Measurements from ENCODE around the genes ZNF454 and CBY3.

GRCh38 chr5:178284986-178285461 is 52.4 kb upstream of the PHYKPL start:
- PRO-cap: no peak

DNA sequence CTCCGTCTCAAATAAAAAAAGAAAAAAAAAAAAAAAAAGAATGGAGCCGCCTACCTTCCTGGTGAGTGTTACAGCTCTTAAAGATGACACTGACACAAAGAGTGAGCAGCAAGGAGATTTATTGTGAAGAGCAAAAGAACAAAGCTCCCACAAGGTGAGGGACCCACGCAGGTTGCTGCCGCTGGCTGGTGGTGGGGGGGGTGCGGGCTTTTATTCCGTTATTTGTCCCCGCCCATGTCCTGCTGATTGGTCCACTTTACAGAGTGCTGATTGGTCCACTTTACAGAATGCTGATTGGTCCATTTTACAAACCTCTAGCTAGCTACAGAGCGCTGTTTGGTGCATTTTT is 27.7 kb downstream of the COL23A1 start:
- PRO-cap: no peak

- PRO-cap: bidirectional peak, plus-strand start at chr5:178941223, minus-strand start at chr5:178941104
Observed at GRCh38 chr5:178940645-178941309, at the start of gene ZNF454. Gene ZNF454 (plus strand): TSS chr5:178941198.

GRCh38 chr5:179113133-179113743 is 53.1 kb downstream of the ZNF354C start:
- PRO-cap: no peak

GRCh38 chr5:179266706-179267431 is 78.4 kb downstream of the ADAMTS2 start:
- PRO-cap: no peak

- PRO-cap: no peak
Observed at GRCh38 chr5:179288292-179288429, 57.1 kb downstream of the ADAMTS2 start.

- PRO-cap: no peak
Observed at GRCh38 chr5:179288430-179288809, 56.8 kb downstream of the ADAMTS2 start.

DNA sequence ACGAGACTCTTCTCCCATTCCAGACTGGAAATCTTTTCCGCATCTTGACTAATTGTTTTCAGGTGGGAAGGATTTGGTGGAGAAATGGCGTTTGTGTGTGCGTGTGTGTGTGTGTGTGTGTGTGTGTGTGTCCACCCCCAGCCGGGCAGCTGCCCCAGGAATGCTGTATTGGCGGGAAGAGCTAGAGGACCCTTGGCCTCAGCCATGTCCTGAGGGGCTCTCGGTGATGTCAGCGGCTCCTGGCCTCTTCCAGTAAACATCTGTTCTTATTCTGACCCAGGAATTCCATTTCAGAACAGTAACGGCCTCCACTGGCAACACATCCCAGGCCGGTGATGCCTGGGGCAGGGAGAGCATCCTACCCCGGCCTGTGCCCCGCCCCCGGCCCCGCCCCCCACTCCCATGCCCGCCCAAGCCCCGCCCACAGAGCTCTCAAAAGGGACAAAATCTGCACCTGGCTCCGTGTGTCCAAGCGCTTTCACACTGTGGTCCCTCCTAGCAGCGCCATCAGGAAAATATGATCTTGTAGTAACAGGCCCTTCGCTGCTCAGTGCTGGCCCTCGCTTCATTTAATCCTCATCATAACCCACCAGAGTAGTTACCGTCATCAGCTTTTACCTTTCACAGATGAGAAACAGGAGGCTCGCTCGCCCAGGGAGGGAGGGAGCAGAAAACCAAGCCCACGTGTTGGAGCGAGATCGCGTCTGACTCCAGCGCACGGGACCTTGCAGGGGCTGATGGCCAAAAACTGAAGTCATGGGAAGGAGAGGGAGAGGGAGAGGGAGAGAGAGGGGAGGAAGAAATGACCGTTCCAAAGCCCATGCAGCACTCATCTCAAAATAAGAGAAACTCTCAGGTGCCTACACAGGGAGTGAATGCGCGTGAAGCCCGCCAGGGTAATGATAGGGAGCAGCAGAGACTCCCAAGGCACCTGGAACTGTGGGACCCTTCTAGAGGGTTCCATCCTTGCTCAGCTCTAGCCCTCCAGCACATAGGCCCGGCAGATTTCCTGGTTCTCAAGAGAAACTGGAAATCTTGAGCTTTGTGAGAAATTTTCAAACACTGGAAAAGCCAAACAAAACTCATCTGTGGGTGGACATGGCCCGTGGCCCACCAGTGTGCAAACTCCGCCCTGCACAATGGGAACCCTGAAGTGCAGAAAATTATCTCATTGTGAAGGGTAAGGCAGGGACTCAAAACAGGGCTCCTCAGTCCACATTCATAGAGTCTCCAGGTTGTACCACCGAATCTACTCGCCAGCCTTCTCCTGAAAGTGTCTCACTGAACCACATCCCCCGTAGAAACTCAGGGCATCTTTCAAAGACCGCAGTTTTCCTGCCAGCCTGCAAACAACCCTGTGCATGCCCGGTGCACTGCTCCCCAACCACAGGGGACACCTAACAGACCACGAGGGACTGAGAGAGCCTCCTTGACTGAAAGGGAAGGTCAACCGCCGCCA is 18.6 kb downstream of the ADAMTS2 start:
- PRO-cap: no peak

DNA sequence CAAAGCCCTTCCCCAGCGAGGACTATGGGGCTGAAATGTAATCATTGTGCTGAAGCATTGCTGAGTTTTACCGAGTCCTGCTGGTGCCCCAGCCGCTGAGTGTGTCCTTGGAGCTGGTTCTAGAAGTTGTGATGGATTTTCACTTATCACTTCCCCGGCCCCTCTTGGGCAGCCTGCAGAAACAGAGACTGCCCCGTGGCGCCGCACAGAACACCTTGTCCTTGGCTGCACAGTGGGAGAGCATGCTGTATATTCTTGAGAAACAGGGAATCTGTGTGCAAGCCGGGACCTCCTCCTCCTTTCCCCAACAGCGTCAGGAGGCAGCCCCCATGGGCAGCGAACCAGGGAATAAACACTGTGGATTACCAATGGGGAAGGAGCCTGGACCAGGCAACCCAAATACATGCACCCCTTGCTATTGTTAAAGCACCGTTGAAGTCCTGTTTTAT is 90.6 kb upstream of the RUFY1 start:
- PRO-cap: no peak

- PRO-cap: bidirectional peak, plus-strand start at chr5:179550842, minus-strand start at chr5:179550791
Observed at GRCh38 chr5:179550707-179551507, 553 bp downstream of the RUFY1 start.

- PRO-cap: no peak
Observed at GRCh38 chr5:179568494-179569751, 18.6 kb downstream of the RUFY1 start.

DNA sequence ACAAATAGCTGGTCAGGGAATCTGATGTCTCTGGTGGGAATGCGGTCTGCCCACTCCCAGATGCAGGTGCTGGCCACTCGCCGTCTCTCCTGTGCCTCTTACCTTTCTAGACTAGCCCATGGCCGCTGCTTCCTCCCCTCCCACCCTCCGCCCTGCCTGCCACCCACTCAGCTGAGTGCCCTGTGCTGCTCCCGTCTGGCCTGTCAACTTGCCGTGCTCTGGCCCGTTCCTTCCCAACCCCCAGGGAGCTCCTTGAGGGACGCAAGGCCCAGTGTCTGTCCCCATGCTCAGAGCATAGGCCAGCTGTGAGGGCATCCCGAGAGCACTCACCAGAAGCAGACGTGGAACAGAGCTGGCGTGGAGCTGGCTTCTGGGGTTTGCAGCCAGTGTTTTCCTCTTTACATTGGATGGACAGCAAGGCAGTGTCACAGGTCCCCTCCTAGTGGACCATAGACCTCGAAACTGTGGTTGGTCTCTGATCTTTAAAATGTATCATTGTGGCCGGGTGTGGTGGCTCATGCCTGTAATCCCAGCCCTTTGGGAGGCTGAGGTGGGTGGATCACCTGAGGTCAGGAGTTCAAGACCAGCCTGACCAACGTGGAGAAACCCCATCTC is 20.1 kb downstream of the HNRNPH1 start:
- PRO-cap: no peak

DNA sequence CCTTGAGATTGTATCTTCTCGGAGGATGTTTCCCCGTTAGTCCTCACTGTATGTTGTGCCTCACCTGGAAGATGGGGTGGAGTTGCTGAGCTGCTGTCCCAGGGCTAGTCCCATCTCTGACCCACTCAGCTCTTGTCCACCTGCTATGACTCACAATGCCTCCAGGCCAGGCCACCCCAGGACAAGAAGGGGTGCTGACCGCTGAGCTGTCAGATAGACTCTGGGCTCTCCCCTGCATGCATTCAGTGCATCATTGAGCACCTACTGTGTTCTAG is at the start of gene CBY3:
Gene CBY3, minus strand, starts transcription at position 106 of the 275 bp plus-strand sequence.
- PRO-cap: no peak

DNA sequence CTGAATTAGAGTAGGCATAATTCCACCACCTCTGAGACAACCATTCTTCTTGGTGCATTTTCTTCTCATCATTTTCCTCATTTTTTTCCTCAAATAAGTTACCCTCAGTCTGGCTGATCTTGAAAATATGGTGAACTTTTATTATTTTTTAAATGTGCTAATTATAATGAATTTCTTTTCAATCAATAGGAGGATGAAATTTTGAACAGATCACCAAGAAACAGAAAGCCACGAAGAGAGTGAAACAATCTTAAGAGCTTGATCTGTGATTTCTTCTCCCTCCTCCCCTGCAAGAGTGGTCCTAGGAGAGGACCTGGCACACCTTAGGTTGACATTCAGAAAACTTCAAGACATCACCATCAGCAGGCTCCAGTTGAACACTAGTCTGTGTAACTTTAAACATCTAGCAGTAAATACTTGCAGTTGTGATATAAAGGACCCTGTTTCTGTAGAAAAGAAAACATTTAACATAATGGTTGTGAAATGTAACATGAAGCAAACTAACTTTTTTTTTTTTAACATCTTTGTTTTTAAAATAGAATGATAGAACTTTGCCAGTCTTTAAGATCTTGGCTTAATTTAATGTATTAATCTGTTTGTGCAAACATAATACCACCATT is 4.1 kb upstream of the MAML1 start:
- PRO-cap: no peak

GRCh38 chr5:179795719-179796449 is 2.1 kb downstream of the LTC4S start:
- PRO-cap: bidirectional peak, plus-strand start at chr5:179796169, minus-strand start at chr5:179795985; bidirectional peak, plus-strand start at chr5:179796327, minus-strand start at chr5:179796236

DNA sequence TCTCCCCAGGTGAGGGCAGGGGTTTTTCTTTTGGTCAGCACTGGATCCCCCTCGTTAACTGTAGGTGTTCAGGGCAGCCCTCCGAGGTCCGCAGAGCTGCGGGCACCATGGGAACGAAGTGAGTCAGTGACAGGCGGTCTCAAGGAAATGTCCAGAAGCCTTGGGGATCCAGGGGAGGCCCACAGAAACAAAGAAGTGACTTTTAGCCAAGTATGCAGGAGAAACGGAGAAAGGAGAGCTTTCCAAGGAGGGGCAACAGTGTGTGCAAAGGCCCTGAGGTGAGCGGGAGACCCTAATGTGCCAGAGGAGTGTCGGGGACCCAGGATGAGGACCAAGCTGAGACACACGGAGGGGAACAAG is 3.1 kb downstream of the LTC4S start:
- PRO-cap: no peak

GRCh38 chr5:179991226-179991881 is 80.2 kb downstream of the RNF130 start:
- PRO-cap: no peak

- PRO-cap: no peak
Observed at GRCh38 chr5:180000059-180000862, 71.3 kb downstream of the RNF130 start.

- PRO-cap: no peak
Observed at GRCh38 chr5:180047754-180048434, 23.7 kb downstream of the RNF130 start.

DNA sequence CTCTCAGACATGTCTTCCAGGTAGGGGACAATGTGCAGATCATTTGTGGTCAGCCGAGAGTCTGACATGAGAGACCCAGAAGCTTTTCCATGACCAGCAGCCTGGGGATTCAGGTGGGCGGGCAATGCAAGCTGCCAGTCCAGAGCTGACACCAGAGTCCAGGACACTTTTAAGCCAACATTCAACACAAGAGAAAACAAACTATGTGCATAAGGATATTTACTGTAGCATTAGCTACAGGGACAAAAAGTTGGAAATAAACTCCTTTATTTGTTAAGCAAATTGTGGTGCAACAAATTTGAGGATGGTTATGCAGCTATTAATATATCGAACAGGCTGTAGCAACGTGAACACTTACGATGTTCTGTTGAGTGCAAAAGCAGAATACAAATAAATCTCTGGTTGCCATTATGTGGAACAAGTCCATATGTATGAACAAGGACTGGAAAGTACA is 9.9 kb upstream of the RNF130 start:
- PRO-cap: no peak

All from pulmonary lymph node (tissue), 1 donor.